Bronchial epithelial cell (primary cell): Measurements from ENCODE around the gene FBXO40.

- RRBS, 2 experiments, result no CpG with 5 or more reads among the region's 4 CpGs
Measured at GRCh38 chr3:120053923-120054900, 40.0 kb downstream of the GSK3B start.

DNA sequence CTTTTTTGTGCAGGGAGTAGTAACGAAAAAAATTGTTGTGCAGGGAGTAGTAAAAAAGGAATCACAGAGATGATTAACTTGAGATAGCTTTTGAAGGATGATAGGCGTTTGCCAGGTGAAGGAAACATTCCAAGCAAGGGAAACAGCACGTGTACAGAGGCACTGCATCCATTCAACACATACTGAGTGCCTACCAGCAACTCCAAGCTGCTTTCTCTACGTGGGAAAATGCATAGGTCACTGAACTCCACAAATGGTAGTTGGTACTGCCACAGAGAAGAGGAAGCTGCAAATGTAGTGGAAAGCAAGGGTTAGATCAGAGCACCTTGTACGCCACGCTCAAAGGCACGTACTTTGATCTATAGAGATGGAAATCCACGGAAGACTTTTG lies 1.1 kb downstream of the LRRC58 start:
- RRBS, 2 experiments, result no CpG with 5 or more reads among the region's 8 CpGs

DNA sequence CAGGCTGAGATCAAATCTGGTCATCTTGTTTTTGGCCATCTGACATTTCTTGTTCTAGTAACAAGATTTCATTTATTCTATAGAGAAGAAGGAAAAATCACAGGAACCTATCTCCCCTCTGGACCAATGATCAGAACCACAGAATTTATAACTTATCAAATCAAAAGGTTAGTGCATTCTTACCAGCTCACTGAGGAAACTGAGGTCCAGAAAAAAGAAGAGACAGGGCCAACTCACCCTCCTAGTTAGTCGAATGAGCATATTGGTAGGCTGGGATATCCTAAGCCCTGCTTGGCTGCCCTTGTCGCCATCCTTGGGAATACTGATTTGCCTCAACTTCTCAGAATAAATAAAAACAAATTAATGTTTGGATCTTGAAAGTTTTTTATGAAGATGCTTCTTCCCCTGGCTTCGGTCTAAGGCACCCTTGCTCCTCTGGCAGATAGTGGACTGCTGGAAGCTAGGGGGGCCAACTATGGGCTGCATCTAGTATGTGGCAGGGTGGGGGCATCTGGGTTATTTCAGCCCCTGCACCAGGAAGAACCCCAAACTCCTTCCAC lies 46.5 kb upstream of the LRRC58 start:
- RRBS, 2 experiments, result no CpG with 5 or more reads among the region's 3 CpGs

DNA sequence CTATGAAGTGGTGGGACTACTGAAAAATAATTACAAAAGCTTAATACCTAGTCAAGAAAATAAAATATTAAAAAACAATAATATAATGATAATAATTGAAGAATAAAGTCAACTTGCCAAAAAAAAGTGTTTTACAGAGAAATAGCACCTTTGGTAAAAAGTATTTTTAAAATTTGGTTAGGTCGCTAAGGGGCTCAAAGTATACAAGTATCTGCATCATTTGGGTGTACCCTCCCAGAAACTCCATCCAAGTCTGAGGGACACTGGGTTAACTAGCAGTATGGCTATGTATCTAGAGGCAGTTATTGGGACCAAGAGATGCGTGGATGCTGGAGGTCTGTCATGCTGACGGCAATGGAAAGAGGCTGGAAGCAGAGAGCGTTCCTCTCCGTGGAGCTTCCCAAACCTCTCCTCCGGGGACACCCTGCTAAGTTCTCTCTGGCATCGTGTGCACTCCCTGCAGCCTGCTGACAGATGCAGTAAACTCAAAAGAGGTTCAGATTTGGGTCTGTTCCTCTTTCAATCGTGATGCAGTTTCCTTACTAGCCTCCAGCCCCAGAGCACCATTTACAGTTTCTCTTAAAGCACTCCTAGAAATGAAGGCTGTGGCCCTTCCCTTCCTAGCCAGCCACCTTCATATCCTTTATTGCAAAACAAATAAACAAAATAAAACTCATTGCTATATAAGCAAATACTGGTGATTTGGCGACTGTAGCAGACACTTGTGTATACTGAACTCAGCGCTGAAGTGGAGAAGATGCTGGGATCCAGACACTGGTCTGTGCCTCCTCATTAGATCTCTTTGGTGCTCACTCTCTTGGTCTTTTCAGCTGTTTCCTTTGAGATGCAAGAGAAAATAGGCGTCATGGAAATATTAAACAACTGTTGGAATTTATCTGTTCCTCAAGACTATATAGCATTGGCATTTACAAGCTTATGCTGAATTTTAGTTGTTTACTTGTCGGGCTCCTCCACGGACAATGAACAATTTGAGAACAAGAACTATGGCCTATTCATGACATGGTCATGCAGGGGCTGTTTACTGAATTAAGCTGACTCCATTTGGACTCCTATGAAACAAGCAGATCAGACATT lies 47.4 kb upstream of the LRRC58 start:
- RRBS, 2 experiments, result no CpG with 5 or more reads among the region's 13 CpGs

GRCh38 chr3:120566540-120567298 lies 29.4 kb upstream of the NDUFB4 start:
- RRBS, 2 experiments, result no CpG with 5 or more reads among the region's 10 CpGs

DNA sequence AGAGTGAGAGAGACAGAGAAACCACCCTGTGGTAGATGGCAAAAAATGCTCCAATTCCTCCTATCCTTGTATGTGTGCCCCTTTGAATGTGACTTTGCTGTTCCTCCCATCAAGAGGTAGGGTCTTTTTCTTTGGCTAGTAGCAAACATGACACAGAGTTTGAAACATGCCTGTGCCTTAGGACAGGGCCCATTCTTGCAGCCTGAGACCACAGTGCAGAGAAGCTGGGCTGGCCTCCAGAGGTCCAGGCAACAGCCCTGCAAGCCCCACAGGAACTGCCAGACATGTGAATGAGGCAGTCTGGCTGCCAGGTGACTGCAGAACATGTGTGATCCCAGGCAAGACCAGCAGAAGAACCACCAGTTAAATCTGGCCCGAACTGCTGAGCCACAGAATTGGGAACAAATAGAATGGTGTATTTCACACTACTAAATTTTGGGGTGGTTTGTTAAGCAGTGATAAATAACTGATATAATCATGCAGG lies 1.2 kb upstream of the HGD start:
- RRBS, 2 experiments, result no CpG with 5 or more reads among the region's 1 CpG

GRCh38 chr3:120688079-120688548 lies 6.1 kb upstream of the HGD start:
- RRBS, 2 experiments, result no CpG with 5 or more reads among the region's 2 CpGs

GRCh38 chr3:120907653-120908161 lies 298 bp upstream of the STXBP5L start:
- RRBS, 2 experiments, result no CpG with 5 or more reads among the region's 23 CpGs

DNA sequence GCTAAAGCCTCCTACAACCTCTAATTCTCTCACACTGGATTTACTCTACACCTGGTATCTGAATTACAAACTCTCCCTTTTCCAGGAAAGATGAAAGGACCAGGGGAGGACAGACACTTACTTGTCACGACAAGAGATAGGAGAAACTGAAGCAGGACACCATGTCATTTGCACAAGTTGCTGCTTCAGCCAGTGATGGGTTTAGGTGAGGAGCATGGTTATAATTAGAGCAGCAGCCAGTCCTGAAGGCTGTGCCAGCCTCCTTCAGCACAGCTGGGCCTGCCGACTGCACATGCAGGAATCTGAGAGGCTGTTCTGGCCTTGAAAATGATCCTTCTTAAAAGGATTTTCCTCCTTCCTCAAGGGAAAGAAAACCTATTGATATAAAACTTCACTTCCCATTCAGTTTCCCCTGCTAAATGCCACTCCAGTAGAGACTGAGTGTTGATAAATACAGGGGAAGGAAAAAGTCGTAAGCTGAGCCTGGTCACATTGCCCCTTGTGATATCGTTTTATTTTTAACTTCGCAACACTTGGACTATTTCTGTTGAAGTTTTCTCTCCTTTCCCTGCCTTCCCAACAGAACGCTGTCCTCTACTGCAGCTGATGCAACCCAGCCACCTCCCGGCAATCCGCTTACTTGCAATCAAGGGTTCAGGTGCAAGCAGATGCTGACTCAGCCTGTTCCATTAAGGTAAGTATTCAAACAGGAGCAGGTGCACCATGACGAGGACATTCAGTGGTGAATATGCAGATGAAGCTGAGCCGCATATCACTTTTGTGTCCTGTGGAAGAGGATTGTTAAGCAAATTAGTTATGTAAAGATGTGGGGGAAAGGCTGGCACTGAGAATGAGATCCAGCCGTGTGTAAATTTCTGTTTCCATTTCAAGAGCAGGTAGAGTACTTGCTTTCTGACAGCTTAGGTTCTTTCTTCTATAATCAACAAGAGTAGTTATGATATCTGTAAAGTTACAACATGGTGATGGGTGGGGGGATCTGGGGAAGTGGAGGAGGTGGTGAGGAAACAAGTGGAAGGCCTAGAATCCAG lies at the start of gene FBXO40:
FBXO40 (plus strand) TSS at position 571 of the 1,049 bp plus-strand sequence.
- RRBS, 2 experiments, result no CpG with 5 or more reads among the region's 11 CpGs

DNA sequence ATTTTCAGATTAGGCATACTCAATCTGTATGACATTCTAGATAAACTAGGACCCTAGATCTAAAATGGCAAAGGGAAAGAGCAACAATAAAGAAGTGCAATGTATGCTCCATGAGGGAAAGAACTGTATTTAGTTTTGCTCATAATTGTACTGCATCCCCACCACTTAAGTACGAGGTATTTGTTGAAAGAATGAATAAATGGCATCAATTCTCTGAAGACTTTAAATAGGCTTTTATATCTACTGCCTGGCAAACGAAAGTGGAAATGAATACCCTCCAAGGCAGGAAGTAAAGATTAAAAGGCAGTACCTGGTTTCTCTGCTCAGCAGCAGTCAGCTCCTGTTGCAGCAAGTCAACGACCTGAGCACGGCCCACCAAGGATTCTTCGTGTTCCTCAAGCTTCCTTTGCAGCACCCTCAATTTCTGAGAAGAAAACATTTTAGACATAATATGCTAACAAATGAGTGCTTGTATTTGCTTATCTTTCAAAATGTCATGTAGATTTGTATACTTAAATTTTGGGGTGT lies 31.4 kb downstream of the GOLGB1 start:
- RRBS, 2 experiments, result no CpG with 5 or more reads among the region's 5 CpGs

DNA sequence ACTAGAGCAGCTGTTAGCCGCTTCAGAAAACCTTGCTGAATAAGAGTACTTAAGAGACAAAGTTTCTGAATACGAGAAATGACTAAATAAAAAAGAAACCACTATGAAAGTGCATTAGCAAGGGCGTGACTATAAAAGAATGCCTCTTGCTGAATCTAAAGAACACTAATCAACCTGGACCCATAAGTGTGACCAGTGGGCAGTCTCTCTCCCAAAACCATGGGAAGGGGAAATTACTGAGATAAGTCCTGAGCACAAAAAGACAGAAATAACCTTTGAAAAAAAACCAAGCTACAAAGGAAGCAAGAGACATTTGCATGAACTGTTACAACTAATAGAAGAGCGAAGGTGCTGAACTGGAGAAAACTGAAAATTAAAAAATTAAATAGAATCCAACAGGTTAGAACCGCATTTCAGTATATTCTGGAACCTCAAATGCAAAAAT lies 41.6 kb downstream of the IQCB1 start:
- RRBS, 2 experiments, result no CpG with 5 or more reads among the region's 5 CpGs

DNA sequence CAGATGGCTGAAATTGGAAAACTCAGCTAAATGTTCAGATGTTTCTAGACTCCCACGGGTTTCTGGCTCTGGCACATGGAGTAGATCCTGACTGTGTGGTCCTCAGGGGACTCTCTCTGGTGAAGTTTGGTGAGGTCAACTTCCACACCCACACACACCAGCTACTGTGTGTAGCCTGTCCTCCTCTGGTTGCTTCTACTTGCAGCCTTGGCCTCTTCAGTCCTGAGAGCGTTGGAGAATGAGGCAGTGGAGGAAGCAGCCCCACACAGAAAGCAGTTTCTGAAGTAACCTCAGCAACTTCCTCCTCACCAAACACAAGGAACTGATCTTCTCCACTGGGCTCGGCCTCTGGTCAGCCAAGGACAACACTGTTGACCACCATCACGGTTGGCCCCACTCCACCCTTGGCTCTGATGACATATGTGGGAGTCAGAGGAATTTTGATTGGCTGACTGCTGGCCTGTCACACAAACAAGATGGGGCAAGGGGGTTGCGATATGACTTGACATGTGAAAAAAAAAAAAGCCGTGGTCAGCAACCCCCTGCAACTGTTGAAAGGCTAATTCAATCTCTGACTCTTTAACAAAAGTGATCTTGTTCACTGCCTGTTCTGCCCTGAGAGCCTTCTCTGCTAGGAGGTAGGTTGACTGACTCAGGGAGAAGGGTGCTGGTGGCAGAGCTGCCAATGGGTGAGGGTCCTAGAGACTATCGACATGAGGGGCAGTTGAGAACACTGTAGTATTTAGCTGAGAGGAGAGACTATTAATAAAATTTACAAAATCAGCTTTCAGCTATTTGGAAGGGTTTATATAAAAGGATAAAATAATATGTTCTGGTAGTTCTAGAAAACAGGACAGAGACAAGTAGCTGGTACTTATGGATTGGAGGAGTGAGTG lies 19.7 kb downstream of the CD86 start:
- RRBS, 2 experiments, result no CpG with 5 or more reads among the region's 7 CpGs

DNA sequence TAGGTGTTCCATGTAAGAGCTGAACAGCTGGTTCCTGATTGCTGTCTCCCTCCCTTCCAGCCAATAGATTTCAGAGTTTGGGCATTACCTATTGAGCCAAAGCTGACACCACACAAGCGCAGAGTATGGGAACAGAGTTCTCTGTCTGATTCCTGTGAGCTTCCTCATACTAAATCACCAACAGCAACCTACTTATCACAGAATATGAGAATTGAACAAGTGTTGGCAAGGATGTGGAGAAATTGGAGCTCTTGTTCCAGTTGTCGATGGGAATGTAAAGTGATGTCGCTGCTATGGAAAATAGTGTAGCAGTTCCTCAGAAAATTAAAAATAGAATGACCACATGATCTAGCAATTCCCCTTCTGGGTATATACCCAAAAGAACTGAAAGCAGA lies 33.3 kb downstream of the CD86 start:
- RRBS, 2 experiments, result no CpG with 5 or more reads among the region's 3 CpGs

DNA sequence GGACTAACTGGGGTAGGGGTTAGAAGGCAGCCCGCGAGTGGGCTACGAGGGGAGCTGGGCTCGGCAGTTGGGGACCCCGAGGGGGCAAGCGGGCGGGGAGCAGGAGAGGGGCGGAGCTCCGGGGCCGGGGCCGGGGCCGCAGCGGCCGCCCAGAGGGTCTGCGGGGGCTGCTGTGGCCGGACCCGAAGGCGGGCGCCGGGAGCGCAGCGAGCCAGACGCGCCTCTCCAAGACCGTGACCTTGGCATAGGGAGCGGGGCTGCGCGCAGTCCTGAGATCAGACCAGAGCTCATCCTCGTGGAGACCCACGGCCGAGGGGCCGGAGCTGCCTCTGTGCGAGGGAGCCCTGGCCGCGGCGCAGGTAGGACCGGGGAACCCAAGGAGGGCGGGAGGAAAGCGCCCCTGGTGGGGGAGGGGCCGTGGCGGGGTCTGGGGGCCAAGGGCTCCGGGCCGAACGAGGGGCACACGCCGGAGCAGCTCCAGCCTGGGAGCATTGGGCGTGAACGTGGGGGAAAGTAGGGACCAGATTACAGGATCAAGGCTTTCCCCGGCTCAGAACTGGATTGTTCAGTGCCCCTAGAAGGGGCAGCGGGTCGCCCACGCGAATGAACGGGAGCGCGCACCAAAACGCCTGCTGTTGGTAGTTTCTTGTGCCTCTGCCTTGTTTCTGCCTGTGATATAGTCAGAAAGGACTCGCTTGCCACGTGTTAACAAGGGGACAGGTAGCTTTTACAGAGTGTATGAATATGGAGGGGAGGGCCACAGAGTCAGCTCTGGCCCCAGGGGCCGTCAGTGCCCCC lies 902 bp downstream of the CASR start:
- RRBS, 2 experiments, result 6 to 8% methylated on average over 20 of the region's 60 CpGs

DNA sequence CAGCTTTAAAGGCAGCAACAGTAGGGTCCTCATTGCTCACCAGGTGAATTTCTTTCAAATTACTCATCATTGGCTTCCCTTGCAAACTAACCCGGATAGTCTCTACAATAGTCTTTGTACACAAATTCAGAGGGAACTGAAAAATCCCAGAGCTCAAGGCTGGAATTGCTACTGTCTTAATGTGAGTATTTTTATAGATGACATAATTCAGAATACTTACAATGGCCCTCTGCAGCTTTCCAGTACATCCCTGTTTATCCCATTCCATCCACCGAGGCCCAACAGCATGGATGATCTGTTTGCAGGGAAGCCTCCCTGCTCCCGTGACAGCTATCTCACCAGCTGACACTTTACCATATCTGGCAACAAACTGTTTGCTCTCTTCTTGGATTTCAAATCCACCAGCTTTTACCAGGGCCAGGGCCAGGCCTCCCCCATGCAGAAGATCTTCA lies 8.7 kb downstream of the PARP9 start:
- RRBS, 2 experiments, result no CpG with 5 or more reads among the region's 3 CpGs

GRCh38 chr3:122565036-122565352 lies 856 bp downstream of the DTX3L start:
- RRBS, 2 experiments, result no CpG with 5 or more reads among the region's 7 CpGs

GRCh38 chr3:122727852-122728119 lies 47.1 kb downstream of the PARP14 start:
- RRBS, 2 experiments, result 92% methylated on average over 6 of the region's 9 CpGs; no CpG with 5 or more reads in 1 of the 2 experiments

- RRBS, 2 experiments, result no CpG with 5 or more reads among the region's 2 CpGs
Measured at GRCh38 chr3:122767596-122767981, 26.0 kb downstream of the HSPBAP1 start.

GRCh38 chr3:122889815-122890594 lies 95.1 kb downstream of the SLC49A4 start:
- RRBS, 2 experiments, result no CpG with 5 or more reads among the region's 6 CpGs